Epithelial cell of proximal tubule (primary cell): ENCODE data around the genes CCL22 and CCL17.

- RAMPAGE, long total RNA, result no peak
- RRBS, result no CpG with 5 or more reads among the region's 6 CpGs
Observed at GRCh38 chr16:56404676-56405213, 20.6 kb downstream of the AMFR start.

GRCh38 chr16:56626639-56627086, 1.1 kb downstream of the MT1E start:
- RAMPAGE, long total RNA, result no peak
- RRBS, result no CpG with 5 or more reads among the region's 8 CpGs

DNA sequence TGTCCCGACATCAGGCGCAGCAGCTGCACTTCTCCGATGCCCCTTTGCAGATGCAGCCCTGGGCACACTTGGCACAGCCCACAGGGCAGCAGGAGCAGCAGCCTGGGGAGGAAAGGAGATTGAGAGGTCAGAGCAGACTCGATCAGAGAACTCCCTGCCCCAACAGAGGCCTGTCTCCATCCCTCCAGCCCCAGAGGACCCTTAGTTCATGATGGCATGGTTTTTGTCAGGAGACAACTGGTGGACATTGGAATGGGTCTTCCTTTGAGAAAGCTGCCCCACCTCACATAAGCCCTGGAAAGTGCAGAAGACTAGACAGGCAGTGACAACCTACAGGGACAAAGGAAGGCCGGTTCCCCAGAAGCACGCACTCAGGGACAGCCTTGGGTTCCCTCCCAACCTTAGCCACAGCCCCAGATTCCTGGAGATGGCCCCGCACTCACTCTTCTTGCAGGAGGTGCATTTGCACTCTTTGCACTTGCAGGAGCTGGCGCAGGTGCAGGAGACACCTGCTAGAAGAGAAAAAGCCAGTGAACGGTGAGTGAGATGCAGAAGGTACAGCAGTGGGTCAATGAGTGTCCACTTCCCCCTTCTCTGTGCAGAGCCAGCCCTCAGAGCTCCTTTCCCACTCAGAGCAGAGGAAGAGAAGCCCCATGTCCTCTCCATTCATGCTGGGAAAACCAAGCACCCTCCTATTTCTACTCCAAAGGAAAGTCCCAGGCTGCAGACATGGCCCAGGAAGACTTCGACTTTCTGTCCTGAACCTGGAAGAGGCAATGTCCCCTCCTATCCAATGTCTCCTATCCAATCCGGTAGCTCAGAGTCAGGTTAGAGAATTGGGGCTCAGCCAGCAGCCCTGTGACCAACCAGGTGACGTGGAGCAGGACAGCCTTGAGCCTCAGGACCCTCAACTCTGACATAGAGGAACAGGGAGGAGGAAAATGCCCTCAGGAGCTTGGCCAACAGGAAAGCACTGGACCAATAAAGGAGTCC, 700 bp downstream of the MT1G start:
- RAMPAGE, long total RNA, result no peak
- RRBS, result no CpG with 5 or more reads among the region's 12 CpGs

GRCh38 chr16:56675600-56676286, 6.1 kb downstream of the MT1H start:
- RAMPAGE, long total RNA, result no peak
- RRBS, result 17% methylated on average over 2 of the region's 36 CpGs

DNA sequence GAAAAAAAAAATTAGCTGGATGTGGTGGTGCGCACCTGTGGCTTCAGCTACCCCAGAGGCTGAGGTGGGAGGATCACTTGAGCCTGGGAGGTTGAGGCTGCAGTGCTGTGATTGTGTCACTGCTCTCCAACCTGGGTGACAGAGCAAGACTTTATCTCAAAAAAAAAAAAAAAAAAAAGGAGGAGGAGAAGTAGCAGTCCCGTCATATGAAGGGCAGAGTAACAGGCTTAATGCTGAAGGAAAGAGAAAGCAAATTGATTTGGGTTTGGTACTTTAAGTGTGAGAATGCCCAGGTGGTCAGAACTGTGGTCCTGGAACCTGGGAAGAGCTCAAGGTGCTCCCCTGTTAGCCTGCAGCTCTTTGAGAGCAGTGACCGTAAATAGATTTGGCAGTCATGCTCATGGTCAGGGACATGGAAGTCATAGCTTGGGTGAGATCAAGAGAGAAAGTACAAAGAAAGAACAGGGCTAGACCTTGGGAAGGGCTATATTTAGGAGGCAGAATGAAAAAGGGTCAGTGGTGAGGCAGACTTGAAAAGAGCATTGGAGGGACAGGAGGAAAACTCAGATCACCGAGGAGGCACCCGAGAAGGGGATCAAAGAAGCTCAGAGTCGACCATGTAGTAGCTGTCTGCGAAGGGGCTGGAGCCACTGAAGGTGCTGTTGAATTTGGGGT, 13.9 kb upstream of the HERPUD1 start:
- RAMPAGE, long total RNA, result no peak
- RRBS, result no CpG with 5 or more reads among the region's 7 CpGs

- RAMPAGE, long total RNA, result no peak
- RRBS, result no CpG with 5 or more reads among the region's 4 CpGs
Observed at GRCh38 chr16:56944932-56945873, 13.3 kb downstream of the HERPUD1 start.

- RAMPAGE, long total RNA, result no peak
- RRBS, result no CpG with 5 or more reads among the region's 5 CpGs
Observed at GRCh38 chr16:56998844-56999114, 9.4 kb downstream of the NLRC5 start.

DNA sequence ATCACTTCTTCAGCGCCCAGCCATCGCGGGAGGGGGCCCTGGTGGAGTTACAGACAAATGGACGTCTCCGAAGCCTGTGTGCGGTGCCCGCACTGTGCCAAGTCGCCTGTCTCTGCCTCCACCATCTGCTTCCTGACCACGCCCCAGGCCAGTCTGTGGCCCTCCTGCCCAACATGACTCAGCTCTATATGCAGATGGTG, 36.6 kb downstream of the NLRC5 start:
- RAMPAGE, long total RNA, result no peak
- RRBS, result no CpG with 5 or more reads among the region's 9 CpGs

DNA sequence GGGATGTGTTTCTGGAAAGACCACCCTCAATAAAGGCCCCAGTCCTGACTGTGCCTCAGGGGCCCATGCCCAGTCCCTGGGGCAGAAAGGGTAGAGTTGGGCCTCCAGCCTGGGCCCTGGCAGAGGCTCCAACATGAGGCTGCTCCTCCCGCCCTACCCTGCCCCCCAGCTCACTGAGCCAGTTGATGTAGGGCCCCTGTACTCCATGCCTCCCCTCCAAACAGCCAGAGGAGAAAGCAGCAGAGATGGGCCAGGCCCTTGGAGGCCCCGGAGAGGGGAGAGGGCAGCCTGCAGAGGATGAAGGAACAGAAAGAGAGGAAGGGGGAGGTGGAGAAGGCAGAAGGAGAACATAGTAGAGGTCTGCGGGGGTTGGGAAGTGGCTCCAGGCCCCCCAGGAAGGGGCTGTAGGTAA, 42.2 kb upstream of the CPNE2 start:
- RAMPAGE, long total RNA, result no peak
- RRBS, result no CpG with 5 or more reads among the region's 3 CpGs

DNA sequence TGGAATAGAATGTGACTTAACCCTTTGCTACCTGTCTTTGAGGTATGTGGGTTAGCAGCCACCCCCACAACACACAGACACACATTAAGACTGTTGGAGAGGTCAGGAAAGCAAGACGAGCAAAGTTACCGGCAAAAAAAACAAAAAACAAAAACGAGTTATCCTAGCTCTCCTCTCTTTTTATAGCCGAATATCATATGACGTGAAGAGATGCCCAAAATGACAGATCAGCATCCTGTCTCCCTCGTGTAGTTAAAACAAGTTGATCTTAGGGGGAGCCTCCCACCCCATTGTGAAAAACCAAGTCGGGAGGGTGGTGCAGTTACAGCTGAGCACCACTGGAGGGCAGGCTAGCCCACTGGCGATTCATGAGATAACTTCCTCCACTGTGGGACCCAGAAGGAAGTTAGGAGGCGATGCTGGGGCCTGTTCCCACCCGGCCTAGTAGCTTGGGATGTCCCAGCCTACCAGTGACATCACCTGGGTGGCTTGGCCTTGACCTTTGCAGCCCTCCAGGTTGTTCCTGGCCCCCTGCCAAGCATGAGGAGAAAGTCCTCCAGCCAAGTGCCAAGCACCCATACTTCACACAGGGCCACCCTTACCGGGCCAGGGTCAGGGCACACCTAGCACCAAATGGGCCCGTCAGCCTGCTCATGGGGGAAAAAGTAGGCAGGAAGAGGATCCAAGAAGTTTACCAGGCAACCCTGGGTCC, 8.1 kb upstream of the CPNE2 start:
- RAMPAGE, long total RNA, result no peak
- RRBS, result no CpG with 5 or more reads among the region's 12 CpGs

GRCh38 chr16:57093666-57094546, 1.5 kb downstream of the CPNE2 start:
- RAMPAGE, long total RNA, result no peak
- RRBS, result no CpG with 5 or more reads among the region's 18 CpGs

DNA sequence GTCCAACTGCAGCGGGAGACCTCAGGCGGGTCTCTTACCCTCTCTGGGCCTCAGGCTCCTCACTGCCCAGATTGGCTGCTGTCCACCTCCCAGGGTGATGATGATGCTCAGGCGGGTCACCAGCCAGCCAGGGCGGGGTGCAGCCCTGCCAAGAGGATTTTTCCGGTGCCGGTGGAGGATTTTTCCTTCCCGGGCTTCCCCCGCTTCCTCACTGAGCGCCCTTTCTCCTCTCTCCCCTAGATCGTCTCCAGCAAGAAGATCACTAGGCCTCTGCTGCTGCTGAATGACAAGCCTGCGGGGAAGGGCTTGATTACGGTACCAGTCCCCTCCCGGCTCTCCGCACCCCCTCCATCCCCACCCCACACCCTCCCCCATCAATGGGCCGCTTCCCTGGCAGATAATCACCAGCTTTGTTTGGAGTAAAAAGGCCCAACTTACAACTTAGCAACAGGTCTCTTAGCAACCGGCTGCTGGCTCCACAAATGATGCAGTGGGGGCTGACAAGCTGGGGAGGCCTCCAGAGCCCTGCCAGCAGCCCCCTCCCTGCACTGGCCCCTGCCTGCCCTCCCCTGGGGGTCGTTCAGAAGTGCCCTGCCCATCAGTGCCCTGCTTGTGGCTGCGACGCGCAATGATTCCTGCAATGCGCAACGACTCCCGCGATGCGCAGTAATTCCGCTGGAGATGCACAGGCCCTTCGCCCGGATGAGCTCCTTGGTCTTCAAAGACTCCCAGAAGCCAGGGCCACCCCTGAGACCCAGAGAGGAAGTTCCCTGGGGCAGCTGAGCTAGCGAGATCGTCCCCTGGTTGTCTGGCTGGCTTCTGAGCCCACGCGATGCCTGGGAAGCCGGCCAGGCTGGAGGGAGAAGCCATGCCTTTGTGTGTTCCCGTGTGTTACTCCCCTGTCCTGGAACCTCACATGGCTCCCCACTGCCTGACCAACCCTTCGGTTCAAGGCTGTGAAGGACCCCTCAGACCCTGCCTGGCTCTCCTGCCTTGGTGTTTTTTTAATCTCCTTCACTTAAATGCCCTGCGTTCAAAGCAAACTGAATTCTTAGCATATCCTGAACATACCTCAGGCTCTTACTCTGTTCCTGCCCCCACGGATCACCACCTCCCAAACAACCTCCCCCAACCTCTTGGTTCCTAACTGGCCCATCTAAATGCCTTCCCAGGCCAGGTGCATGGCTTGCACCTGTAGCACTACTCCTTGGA, 23.3 kb downstream of the CPNE2 start:
- RAMPAGE, long total RNA, result no peak
- RRBS, result no CpG with 5 or more reads among the region's 37 CpGs

DNA sequence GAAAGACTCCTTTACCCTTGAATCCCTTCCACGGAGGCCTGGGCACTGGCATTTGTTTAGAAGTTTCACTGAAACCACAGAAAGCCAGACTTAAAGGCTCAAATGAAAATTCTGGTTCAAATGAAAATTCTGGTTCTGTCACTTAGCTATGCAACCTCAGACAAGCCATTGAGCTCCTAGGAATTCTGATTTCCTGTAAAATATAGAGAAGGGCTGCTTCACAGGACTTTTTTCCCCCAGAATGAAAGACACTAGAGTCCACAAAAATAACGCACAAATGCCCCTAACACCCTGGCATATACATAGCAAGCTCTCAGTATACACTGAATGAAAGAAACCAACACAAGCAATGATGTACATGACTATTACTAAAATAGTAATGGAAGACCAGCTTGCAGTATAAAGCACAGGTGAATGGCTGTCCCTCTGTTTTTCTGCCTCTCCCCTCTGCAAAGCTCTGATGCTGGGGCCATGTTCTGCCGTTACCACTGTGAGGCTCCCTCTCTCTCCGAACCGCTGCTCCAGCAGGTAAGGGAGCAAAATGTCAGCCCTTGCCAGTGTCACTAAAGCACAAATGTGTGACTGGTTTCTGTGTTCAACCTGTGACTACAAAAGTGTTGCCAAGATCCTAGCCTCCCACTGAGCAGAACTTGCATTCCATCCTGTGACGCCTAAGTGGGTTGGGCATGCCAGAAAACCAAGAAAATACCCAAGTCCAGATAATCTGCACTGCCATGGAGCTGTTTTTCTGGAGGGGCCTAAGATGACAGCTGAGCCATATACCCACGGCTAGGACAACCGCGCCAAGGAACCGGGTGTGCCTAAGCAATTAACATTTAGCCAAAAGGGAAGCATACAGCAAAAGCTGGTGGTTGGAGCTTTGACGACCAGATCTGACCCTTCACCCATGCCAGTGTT, 35.3 kb downstream of the PSME3IP1 start:
- RAMPAGE, long total RNA, result no peak
- RRBS, result no CpG with 5 or more reads among the region's 11 CpGs

- RAMPAGE, long total RNA, result no peak
- RRBS, result no CpG with 5 or more reads among the region's 11 CpGs
Observed at GRCh38 chr16:57255359-57256160, 10.5 kb downstream of the ARL2BP start.

- RAMPAGE, long total RNA, result no peak
- RRBS, result no CpG with 5 or more reads among the region's 8 CpGs
Observed at GRCh38 chr16:57358610-57359047, at the start of gene CCL22. TSS of gene CCL22 (plus strand) at chr16:57358783.

- RAMPAGE, long total RNA, result no peak
- RRBS, result no CpG with 5 or more reads among the region's 5 CpGs
Observed at GRCh38 chr16:57361285-57361841, 2.8 kb downstream of the CCL22 start.

DNA sequence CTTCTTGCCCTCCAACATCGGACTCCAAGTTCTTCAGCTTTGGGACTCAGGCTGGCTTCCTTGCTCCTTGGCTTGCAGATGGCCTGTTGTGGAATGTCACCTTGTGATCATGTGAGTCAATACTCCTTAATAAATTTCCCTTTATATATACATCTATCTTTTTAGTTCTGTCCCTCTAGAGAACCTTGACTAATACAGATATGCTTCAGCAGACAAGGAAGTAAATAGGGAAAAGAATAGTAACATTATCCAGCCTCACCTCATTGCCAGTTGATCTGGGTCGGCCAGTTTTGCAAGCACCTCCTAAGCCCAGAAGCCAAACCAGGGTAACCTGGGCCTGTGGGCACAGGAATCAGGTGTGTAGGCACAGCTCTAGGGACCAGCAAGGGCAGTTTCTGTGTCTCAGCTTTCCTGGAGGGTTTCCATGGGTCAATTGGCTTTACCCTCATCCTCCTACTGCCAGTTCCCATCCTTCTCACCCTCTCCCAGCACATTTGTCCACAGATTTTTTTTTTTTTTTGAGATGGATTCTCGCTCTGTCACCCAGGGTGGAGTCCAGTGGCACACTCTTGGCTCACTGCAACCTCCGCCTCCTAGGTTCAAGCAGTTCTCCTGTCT, 11.8 kb upstream of the CCL17 start:
- RAMPAGE, long total RNA, result no peak
- RRBS, result no CpG with 5 or more reads among the region's 4 CpGs

- RAMPAGE, long total RNA, result no peak
- RRBS, result no CpG with 5 or more reads among the region's 4 CpGs
Observed at GRCh38 chr16:57404596-57404903, at the start of gene CCL17. TSS of gene CCL17 (plus strand) at chr16:57404767.

- RAMPAGE, long total RNA, result no peak
- RRBS, result no CpG with 5 or more reads among the region's 14 CpGs
Observed at GRCh38 chr16:57622383-57623020, 5.9 kb upstream of the ADGRG1 start.

DNA sequence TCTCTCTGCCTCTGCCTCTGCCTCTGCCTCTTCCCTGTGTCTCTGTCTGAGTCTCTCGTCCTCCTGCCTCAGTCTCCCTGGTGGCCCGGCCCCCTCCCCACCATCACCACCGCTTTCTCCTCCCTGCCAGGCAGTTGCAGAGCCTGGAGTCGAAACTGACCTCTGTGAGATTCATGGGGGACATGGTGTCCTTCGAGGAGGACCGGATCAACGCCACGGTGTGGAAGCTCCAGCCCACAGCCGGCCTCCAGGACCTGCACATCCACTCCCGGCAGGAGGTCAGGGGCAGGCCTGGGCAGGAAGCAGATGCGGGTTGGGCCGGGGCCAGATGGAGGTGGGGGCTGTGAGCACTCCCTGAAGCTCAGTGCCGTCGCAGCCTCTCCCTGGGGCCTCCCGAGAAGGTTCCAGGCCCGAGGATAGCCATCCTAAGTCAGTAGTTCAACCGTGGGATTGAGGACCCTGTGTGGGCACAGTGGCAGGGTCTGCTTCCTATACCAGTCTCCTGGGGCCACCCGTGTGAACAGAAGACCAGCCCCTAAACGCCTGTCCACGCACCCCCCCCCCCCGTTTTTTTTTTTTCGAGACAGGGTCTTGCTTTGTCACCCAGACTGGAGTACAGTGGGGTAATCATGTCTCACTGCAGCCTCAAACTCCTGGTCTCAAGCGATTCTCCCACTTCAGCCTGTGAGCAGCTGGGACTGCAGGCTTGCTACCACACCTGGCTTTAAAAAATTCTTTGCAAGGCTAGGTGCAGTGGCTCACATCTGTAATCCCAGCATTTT, 14.1 kb upstream of the ADGRG3 start:
- RAMPAGE, long total RNA, result no peak
- RRBS, result 65% methylated on average over 6 of the region's 23 CpGs